Hematopoietic multipotent progenitor cell (in vitro differentiated cells): ENCODE measurements around the genes COL9A1 and OGFRL1.

DNA sequence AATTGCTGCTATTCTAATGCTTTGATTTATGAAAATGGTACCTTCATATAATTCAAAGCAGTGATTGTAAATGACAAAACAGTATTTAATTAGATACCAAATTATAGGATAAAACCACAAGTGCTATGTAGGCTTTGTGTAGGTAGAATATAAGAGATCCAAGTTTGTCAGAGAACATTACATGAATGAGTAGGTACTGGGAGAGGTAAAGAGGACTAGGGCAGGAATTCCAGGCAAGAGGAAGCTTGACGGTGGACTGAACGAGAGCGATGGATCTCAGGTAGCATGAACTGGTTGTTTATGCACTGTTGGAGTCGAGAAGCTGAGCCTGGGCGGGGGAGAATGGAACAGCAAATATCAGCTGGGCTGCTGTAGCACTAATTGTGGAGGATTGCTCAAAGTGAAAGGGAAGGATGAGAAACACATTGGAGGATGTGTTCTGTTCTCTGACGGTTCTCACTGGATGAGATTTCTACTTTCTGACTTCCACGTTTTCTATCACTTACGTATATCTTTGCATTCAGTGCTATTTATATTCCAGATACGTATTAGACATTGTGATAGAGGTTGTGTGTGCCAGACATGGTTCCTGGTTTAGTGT, 164.2 kb downstream of the PHF3 start:
- CAGE, long polyA plus RNA: no peak

DNA sequence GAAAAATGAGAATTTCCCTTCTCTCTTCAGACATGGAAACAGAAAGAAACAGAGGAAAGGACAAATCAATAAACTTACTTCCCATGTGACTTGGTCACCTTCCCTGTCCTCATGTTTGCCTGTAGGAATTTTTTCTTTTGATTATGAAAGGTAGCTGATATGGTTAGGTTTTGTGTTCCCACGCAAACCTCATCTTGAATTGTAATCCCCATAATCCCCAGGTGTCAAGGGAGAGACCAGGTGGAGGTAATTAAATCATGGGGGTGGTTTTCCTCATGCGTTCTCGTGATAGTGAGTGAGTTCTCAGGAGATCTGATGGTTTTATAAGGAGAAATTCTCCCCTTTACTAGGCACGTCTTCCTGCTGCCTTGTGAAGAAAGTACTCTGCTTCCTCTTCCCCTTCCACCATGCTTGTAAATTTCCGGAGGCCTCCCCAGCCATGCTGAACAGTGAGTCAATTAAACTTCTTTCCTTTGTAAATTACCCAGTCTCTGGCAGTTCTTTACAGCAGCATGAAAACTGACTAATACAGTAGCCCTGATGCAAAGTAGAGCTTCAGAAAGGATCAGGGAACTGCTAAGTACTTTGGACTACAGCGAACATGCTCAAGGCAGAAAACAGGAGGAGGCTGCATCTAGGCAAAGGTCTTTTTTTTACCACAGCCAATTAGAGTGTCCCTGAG, 170.0 kb downstream of the PHF3 start:
- CAGE, long polyA plus RNA: no peak

DNA sequence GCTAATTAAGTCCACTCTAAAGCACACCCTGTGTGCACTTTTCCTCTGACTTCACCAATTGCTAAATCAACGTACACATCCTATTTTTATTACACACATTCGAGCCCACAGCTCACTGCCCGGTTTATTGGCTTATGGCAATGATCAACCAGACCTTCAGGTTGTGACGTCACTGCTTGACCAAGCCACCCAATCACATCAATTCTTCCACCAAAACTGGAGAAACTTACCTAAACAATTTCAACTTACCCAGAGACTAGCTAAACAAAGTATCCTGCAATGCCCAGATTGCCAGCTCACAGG, 666.4 kb downstream of the PHF3 start:
- CAGE, long polyA plus RNA: no peak

GRCh38 chr6:66329133-66329332, 622.0 kb upstream of the EYS start:
- CAGE, long polyA plus RNA: no peak

DNA sequence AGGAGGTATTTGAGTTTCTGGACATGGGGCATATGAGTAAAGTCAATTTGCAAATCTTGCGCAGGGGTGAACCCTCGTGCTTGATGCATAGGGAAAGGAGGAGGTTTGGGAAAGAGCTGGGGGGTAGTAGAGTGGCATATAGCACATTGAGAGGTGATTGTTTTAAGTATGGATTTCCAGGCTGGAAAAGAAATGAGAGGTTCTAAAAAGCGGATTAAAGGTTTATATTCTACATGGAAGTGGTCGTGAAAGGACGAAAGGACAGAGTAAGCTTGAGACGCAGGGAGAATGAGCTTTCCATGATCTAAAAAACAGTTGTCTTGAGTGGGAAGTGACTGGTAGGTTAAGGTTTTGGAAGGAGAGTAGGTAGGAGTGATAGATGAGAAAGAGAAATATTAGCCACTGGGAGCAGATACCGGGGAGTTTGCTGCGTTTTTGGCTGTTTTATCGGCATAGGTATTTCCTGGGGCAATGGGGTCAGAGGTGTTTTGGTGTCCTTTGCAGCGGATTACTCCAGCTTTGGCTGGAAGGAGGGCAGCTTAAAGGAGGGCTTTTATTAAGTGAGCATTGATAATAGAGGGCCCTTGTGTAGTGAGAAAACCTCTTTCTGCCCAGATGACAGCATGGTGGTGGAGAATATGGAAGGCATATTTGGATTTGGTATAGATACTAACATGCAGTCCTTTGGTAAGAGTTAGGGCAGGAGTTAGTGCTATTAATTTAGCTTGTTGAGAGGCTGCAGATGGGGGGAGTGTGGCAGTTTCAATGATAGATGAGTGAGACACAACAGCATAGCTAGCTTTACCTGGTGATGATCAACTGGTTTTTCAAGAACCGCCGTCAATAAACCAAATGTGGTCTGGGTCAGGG, 750.5 kb upstream of the ADGRB3 start:
- CAGE, long polyA plus RNA: no peak

DNA sequence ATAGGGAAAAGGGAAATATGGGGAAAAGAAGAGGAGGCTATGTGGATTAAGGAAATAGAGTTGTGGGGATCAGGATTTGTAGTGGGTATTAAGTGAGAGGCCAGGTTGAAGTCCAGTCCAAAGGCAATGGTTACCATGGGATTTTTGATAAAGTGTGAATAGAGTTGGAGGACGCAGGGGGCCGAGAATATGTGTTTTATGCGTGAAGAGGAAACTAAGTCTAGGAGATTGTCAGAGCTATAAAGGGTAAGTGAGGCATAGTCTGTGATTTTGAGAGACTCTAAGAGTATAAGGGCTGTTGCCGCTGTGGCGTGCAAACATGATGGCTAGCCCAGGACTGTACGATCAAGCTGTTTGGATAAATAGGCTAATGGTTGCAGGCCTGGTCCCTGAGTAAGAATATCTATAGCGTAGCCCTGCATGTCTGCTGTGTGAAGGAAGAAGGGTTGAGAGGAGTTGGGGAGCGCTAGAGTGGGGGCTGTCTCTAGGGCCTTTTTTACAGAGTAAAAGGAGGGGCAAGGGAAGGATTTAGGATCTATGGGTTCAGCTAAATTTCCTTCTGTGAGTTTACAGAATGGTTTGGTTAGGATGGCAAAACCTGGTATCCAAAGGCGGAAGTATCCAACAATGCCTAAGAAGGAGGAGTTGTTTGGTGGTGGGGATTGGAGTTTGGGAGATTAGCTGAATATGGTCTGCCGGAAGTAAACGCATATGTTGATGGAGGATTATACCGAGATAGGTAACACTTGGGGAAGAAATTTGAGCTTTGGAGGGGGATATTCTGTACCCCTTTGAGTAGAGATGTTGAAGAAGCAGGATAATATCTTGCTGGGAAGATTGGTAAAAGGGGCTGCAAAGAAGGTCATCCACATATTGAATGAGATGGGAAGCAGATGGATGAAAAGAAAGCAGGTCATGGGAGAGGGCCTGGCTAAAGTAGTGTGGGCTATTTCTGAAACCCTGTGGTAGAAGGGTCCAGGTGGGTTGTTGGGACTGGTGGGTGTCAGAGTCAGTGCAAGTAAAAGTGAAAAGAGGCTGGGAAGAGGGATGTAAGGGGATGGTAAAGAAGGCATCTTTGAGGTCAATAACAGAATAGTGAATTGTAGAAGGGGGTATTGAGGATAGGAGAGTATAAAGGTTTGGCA, 749.5 kb upstream of the ADGRB3 start:
- CAGE, long polyA plus RNA: no peak

- CAGE, long polyA plus RNA: no peak
Measured at GRCh38 chr6:68407519-68407749, 227.6 kb upstream of the ADGRB3 start.

GRCh38 chr6:68634267-68635227, 535 bp upstream of the ADGRB3 start:
- CAGE, long polyA plus RNA: start-site peak on the minus strand at chr6:68634970-68635001, 17 reads

DNA sequence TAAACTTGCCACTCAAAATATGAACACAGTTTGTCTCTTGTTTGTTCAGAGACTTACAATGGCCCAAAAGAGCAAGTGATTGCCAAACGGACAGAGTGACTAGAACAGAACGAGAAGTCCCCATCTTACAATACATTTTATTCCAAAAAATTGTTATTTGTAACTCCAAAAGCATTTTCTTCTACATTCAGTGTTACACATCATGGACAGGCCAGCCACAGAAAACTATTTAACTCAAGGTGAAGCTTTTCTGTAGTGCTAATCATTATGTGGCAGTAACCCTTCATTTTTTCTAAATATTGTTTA, 340.4 kb downstream of the LMBRD1 start:
- CAGE, long polyA plus RNA: no peak

GRCh38 chr6:69769126-69769545, 27.7 kb downstream of the LMBRD1 start:
- CAGE, long polyA plus RNA: no peak

GRCh38 chr6:69881797-69882313, 15.5 kb downstream of the COL19A1 start:
- CAGE, long polyA plus RNA: no peak

DNA sequence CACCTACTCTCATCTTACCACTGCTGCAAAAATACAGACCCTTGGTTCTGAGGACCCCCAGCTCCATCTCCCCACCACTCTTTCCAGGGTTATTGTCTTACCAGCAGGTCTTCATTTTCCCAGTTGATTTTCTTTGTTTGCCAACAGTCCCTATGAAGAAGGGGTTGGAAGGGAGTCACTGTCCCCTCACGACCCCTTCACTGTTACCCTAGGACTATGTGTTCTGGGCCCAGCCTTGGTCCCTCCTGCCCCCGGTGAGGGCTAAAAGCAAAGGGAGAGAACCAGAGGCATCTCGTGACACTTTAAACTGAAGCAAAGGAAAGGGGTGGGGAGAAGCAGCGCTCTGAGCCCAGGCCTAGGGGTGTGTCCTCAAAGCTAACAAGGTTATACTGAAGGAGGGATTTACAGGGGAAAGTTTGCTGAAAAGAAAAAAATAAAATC, at the start of gene COL9A1:
COL9A1 (minus strand) TSS at position 275 of the 441 bp plus-strand sequence.
- CAGE, long polyA plus RNA: no peak

GRCh38 chr6:70396027-70396708, 17.1 kb upstream of the FAM135A start:
- CAGE, long polyA plus RNA: no peak

DNA sequence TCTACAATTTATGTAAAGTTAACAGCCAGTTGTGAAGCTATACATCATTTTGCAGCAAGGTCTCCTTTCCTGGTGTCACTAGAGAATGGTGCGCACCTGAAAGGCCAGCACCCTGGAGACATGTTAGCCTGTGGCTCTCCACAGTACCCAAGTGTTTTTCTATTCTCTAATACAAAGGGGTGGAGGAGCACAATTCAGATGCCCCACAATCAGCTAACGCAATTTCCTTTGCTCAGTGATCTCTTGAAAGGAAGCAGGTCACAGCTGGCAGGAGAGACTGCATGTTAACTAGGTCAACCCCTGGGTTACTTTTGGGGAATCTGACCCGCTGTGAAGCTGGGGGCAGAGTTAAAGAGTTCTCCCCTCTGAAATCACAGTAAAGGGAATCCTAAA, 92.5 kb downstream of the B3GAT2 start:
- CAGE, long polyA plus RNA: no peak

DNA sequence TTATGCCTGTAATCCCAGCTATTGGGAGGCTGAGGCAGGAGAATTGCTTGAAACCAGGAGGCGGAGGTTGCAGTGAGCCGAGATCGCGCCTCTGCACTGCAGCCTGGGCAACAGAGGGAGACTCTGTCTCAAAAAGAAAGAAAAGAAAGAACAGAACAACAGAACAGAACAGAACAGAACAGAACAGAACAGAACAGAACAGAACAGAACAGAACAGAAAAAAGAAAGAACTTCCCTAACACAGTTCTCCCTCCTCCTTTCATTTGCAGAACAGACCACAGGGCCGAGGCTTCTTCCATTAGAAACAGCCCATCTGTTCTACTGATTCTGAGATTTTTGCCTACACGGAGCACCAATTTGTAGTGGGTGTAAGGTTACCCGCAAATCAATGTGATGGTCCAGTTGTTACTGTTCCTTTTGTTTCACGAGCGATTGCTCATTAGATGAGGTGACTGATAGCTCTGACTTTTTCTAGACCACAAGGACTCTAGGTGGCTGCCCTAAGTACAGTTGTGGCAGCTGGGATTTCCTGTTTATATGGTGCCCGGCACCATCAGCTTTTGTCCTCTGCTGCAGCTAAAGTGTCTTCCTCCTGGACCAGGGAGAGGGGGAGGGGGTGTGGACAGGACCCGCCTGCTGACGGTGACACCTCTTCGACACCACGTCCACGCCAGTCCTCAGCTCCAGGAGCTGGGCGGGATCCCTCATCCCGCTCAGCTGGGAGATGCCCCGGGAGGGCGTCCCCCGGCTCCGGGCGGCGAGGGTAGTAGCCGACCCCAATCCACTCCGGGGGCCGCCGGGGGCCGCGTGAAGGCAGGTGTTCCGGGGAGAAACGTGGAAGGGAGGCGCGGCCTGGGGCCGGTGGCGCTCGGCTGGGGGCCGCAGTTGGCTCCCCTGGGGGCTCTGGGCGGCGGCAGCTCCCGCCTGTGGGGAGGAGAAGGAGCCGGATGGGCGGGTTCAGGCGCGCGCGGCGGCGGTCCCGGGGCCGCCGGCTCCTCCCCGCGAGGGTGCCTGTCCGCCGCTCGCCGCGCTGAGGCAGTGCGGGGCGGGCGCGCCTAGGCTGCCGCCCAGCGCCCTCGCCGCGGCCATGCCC, at the start of gene OGFRL1:
OGFRL1 (plus strand) TSS at position 1,038 of the 1,093 bp plus-strand sequence.
- CAGE, long polyA plus RNA: no peak

GRCh38 chr6:71359246-71359909, 70.8 kb downstream of the OGFRL1 start:
- CAGE, long polyA plus RNA: no peak

GRCh38 chr6:71393186-71393923, 104.7 kb downstream of the OGFRL1 start:
- CAGE, long polyA plus RNA: no peak

- CAGE, long polyA plus RNA: no peak
Measured at GRCh38 chr6:71406063-71407363, 117.9 kb downstream of the OGFRL1 start.

DNA sequence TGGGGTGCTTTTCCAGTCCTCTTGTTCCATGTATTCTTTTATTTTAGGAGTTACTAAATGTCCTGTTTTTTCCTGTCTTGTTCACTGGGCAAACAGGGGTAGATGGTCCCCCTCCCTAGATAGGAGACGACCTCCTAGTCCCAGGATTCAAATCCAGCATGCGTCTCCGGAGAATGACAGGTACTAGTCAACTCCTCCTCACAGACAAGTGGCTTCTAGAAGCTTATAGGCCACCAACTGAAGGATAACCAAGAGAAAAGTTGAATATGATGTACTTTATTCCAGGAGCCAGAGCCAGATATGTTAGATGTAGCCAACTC, 347.7 kb upstream of the KCNQ5 start:
- CAGE, long polyA plus RNA: no peak

DNA sequence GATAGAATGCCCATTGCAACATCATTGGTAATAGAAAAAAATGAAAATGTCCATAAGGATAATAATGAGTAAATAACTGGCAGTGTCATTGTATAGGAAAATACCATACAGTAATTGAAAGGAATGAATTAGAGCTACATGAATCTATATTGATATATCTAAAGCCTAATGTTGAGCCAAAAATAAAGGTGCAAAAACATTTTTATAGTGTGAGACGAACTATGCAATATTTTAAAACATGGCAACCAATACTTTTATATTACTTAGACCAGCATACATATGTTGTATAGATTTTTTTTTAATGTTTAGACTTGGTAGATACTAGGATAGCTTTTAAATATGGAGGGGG, 26.4 kb downstream of the KCNQ5 start:
- CAGE, long polyA plus RNA: no peak